ENCODE results near the genes TMEM170A and CPHXL.

GRCh38 chr16:74503282-74503778, 82.1 kb upstream of the CLEC18B start:
- PRO-cap: no peak
CAGE:
- cytosol, long polyA plus RNA: no peak
- long polyA plus RNA: no peak
- nucleus, long polyA plus RNA: no peak

DNA sequence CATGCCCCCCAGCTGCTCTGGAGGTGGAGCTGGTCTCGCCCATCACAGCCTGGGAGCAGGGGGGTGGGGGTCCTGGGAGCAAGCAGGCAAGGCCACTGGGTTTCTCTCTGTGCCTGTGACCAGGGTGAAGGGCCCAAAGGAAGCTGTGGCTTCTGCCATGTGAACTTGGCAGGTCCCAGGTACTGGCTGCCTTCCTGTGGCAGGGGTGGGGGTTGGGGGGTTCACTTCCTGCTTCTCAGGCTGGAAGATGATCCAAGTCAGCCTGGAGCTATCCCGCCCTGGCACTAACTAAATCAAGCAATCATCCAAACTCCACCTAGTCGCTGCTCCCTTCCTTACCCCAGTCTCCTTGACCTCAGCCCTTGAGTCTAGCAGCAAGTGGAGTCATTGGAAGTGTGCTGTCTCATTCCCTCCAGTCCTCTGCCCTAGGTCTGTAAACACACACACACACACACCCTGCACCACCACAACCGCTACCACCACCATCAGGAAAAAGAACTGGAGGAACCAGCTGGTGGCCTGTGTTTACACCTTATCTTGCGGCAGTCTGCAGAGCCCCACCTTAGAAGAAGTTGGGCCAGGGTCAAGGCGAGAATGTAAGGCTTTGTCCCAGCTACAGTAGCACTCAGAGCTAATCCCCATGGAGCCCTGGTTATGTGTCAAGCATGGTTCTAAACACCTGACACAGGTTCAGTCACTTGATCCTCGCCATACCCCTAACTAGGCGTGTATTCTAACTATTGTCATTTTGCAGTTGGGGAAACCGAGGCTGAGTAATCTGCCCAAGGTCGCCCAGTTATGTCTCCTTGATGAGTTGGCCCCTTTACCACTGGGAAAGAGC, 29.7 kb upstream of the MLKL start:
- PRO-cap: no peak
CAGE:
- cytosol, long polyA plus RNA: no peak
- long polyA plus RNA: no peak
- nucleus, long polyA plus RNA: no peak

DNA sequence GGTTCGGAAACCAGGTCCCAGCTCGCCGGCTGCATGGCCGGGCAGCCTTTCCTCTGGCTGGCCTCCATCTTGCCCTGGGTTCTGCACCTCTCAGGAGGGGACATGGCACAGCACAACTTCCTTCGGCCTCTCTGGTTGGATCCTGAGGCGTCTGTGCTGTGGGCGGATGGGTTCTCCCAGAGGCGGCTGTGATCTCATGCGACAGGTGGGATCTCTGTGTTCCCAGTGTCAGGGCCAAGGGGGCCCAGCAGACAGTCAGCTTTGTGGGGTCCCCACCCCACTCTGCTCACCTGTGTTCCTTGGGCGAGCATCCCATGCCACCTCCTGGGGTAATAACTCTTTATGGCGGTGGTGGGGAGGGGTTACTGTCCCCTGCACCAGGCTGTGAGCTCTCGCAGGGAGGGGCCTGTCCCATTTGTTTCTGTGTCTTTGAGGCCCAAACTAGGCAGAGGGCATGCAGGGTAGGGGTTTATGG, 35.8 kb downstream of the FA2H start:
- PRO-cap: no peak
CAGE:
- cytosol, long polyA plus RNA: no peak
- long polyA plus RNA: no peak
- nucleus, long polyA plus RNA: no peak

GRCh38 chr16:75083360-75084064, 33.1 kb downstream of the LDHD start:
- PRO-cap: no peak
CAGE:
- cytosol, long polyA plus RNA: no peak
- long polyA plus RNA: no peak
- nucleus, long polyA plus RNA: no peak

DNA sequence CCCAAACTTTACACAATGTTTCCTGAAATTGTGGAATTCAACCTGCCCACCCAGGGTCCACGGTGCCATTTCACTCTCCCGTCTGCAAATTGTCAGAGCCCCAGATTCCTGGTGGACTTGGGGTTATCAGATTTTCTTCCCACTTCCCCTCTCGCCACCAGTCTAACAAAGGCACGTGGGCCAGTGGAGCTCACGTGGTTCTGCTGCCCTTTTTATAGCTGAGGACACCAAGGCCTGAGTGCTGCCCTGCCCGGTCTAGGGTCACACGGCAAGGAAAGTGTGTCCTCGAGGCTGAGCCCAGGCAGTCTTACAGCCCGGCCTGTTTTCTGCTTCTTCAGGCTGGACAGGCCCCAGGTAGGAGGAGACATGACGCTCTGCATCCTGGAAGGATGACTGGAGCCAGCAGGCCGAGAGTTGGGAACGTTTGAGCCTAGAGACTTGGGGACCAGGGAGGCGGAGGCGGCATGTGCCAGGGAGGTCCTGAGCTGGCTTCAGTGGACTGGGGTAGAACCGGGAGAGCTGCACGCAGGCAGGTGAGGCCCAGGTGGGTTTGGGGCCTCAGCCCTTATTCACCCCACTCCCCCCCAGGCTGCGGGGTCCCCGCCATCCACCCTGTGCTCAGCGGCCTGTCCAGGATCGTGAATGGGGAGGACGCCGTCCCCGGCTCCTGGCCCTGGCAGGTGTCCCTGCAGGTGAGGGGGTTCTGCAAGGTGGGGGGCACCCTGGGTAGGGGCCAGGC, 3.6 kb downstream of the CTRB1 start:
- PRO-cap: no peak
CAGE:
- cytosol, long polyA plus RNA: no peak
- long polyA plus RNA: no peak
- nucleus, long polyA plus RNA: no peak

GRCh38 chr16:75227250-75228277, 8.8 kb downstream of the CTRB1 start:
- PRO-cap: no peak
CAGE:
- cytosol, long polyA plus RNA: no peak
- long polyA plus RNA: no peak
- nucleus, long polyA plus RNA: no peak

GRCh38 chr16:75244025-75244926, 7.1 kb downstream of the BCAR1 start:
- PRO-cap: no peak
CAGE:
- cytosol, long polyA plus RNA: no peak
- long polyA plus RNA: no peak
- nucleus, long polyA plus RNA: no peak

GRCh38 chr16:75304258-75305064, 53.0 kb upstream of the BCAR1 start:
- PRO-cap: no peak
CAGE:
- cytosol, long polyA plus RNA: no peak
- long polyA plus RNA: no peak
- nucleus, long polyA plus RNA: no peak

GRCh38 chr16:75420744-75421417, 12.4 kb downstream of the CFDP1 start:
- PRO-cap: no peak
CAGE:
- cytosol, long polyA plus RNA: no peak
- long polyA plus RNA: no peak
- nucleus, long polyA plus RNA: no peak

DNA sequence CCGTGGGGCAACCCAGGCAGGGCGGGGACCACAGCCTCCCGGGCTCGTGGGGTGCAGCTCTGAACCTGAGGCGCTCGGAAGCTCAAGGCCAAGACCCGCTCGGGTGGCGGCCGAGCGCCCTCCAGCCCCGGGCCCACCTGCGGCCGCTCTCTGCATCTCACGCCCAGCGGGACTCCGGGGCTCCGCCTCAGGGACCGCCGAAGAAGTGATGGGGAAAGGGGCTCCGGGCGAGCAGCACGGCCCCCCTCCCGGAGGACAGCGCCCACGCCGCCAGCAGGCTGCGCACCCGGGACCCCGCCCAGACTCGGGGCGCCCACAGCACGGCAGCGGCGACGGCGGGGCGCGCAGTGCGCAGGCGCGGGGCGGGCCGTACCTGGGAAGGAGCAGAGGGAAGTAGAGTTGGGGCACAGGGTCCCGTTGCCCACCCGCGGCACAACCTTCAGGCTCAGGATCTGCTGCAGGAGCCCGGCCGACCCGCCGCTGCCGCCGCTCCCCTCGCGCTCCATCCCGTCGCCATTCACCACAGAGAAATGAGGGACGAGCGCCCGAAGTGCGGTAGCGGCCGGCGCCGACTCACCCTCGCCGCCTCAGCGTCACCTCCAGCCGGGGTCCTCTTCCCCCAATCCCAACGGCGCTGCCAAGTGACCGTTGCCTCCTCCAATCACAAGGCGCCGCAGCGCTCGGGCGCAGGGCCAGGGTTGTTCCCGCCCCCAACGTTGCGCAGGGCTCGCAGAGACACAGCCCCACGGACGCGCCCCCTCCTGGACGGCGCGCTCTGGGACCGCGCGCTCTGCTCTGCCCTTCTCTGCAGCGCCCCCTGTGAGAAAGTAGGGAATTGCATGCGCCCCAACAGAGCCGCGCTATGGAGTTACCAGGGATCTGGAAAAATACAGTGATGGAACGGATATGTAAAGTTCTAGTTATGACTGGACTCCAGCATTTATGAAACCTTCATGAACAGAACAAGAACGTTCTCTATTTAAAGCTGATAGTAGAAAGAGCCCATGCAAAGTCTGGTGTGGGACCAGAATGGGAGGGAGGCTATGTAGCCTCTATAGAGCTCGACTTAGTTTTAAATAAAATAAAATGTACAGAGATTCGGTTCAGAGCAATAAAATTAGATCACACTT, at the start of gene TMEM170A:
TMEM170A (minus strand) TSS at position 595 of the 1,130 bp plus-strand sequence.
- PRO-cap: unidirectional peak, minus-strand start at position 595 of the sequence
CAGE:
- cytosol, long polyA plus RNA: start-site peak on the minus strand centred at position 575 of the sequence, 94 bp wide, 1,176 and 1,107 reads in 2 replicates
- long polyA plus RNA: no peak
- nucleus, long polyA plus RNA: start-site peak on the minus strand centred at position 576 of the sequence, 91 bp wide, 410 and 1,533 reads in 2 replicates

GRCh38 chr16:75477654-75478352, 13.3 kb upstream of the TMEM170A start:
- PRO-cap: no peak
CAGE:
- cytosol, long polyA plus RNA: no peak
- long polyA plus RNA: no peak
- nucleus, long polyA plus RNA: no peak

GRCh38 chr16:75726368-75726781, at the start of gene CPHXL:
Gene CPHXL, minus strand, starts transcription at chr16:75726490.
- PRO-cap: no peak
CAGE:
- cytosol, long polyA plus RNA: no peak
- long polyA plus RNA: no peak
- nucleus, long polyA plus RNA: no peak

GRCh38 chr16:76900302-76900677, 290.7 kb upstream of the MON1B start:
- PRO-cap: no peak
CAGE:
- cytosol, long polyA plus RNA: no peak
- long polyA plus RNA: no peak
- nucleus, long polyA plus RNA: no peak

DNA sequence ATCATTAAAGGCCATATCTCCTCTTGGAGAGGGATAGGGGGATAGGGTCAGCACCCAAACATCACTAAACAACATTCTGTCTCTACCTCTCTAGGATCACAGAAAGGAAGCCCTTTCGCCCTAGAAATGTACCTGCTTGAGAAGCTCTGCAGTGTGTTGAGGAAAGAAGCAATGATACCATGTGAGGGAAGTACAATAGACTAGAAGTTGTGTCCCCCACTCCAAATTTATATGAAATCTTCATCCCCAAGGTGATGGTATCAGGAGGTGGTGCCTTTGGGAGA, 13.2 kb upstream of the VAT1L start:
- PRO-cap: no peak
CAGE:
- cytosol, long polyA plus RNA: no peak
- long polyA plus RNA: no peak
- nucleus, long polyA plus RNA: no peak

- PRO-cap: no peak
CAGE:
- cytosol, long polyA plus RNA: no peak
- long polyA plus RNA: no peak
- nucleus, long polyA plus RNA: no peak
These were observed 6.9 kb upstream of the WWOX start for GRCh38 chr16:78092507-78092933.

DNA sequence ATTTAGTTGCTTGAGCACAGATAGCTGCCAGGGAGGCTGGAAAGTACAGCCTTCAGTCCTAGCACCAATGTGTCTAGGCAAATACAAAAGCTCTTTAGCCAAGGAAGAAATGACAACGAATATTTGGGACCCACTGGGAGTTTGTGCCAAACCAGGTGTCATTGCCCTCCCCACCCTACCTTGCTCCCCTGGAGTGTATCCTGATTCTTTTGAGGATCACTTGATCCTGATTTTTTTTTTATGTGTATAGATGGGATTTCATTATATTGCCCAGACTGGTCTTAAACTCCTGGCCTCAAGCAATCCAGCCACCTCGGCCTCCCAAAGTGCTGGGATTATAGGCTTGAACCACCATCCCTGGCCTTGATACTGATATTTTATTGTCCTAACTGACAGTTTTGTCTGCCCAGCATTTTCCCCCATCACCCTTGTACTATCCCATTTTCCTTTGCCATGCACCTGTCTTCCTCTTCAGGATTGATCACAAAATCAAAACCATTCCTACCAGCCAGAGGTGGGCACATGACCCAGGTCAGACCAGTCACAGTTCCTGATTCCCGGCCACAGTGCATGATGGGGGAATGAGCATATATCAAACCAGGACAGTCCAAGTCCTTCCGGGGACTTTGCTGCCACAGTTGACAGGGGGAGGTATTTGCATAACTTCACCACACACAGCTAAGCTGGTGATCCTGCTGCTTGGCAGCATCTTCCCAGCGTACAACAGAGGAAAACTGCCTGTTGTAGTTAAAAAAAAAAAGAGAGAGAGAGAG, 493.7 kb downstream of the WWOX start:
- PRO-cap: no peak
CAGE:
- cytosol, long polyA plus RNA: no peak
- long polyA plus RNA: no peak
- nucleus, long polyA plus RNA: no peak

DNA sequence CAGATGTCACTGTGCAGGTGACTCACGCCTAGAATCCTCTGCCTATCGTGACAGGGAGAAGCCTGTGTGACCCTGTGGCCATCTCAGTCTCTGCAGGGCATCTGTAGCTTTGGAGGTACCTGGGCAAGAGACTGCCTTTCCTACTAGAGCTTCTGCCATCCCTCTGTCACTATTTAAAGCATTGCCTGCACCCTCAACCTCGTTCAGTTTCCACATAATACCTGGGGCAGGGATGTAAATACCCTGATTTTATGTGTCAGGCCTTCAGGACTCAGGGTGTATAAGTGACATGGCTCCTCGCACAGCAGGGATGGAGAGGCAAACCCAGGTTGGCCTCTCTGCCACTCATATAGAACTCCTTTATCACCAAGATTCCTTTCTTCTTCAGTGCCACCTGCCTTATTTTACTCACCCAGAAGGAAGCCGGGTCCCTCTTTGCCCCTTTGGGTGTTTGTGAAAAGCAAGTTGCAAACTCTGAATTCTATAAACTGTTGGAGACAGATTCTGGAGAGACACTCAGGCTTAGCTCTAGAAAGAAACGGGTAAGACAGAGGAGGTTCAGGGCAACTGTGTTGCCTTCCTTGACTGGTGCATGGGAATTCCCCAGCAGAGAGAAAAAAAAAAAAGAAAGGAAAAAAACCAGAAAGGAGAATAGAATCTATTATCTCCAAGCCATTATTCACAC, 501.5 kb downstream of the WWOX start:
- PRO-cap: no peak
CAGE:
- cytosol, long polyA plus RNA: no peak
- long polyA plus RNA: no peak
- nucleus, long polyA plus RNA: no peak

- PRO-cap: no peak
CAGE:
- cytosol, long polyA plus RNA: no peak
- long polyA plus RNA: no peak
- nucleus, long polyA plus RNA: no peak
These were observed 510.1 kb downstream of the WWOX start for GRCh38 chr16:78609283-78610299.

GRCh38 chr16:79286838-79287558, 313.5 kb downstream of the MAF start:
- PRO-cap: no peak
CAGE:
- cytosol, long polyA plus RNA: no peak
- long polyA plus RNA: no peak
- nucleus, long polyA plus RNA: no peak

GRCh38 chr16:79561651-79562094, 38.9 kb downstream of the MAF start:
- PRO-cap: no peak
CAGE:
- cytosol, long polyA plus RNA: no peak
- long polyA plus RNA: no peak
- nucleus, long polyA plus RNA: no peak

Data from A549 (cell line).